REH cell (cell line): ENCODE measurements around a stretch of chr21.

DNA sequence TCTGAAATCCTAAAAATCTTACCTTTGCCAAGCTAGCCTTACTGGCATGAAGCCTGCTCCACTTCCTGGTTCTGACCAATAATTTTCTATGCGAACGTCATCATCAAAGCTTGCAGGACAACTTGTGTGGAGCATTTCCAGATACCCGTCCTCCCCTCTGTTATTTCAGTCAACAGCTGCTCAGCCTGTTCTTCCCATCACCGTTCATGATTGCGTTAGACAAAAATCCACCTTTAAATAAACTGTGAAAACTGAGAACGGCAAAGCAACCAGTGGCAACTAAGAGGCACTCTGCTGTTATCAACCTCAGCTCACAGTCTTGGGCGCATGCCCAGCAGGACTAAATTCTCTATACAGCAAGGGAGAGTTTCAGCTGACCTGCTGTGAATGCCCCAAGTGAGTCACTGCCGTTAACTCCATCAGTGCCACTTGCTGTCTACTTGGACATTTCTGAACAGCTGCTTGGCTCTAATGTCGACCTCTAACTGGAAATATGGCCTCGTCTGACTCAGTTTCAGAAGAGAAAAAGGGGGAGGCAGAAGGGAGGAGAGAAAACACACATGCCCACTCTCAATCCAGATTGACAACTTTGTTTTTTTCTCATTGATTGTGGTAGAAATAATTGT lies 207.5 kb upstream of the RUNX1 start:
- PRO-cap, result no peak

DNA sequence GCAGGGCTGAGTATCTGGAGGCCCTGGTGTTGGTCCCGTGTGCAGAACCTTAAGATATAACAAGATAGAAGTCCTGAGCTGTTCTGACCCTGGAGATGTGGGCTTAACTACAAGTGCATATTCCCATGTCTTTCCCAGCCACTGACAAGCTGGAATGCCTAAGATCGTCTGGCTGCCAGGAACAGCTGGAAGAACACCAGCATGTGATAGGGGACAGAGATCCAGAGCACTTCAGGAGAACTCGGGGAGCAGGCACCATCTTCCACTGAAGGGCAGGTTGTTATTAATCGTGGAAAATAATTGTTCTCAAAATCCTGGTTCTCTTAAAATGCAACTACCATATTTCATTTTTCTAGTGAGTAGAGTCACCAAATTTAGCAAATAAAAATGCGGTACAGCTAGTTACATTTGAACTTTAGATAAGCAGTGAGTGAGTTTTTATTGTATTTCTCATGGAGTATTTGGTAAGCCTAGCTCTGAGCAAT lies 420.0 kb upstream of the RUNX1 start:
- PRO-cap, result no peak

- PRO-cap, result no peak
Observed at GRCh38 chr21:36065524-36065869, 4.3 kb upstream of the CBR1 start.

- PRO-cap, result no peak
Observed at GRCh38 chr21:36075464-36075746, 5.6 kb downstream of the CBR1 start.

DNA sequence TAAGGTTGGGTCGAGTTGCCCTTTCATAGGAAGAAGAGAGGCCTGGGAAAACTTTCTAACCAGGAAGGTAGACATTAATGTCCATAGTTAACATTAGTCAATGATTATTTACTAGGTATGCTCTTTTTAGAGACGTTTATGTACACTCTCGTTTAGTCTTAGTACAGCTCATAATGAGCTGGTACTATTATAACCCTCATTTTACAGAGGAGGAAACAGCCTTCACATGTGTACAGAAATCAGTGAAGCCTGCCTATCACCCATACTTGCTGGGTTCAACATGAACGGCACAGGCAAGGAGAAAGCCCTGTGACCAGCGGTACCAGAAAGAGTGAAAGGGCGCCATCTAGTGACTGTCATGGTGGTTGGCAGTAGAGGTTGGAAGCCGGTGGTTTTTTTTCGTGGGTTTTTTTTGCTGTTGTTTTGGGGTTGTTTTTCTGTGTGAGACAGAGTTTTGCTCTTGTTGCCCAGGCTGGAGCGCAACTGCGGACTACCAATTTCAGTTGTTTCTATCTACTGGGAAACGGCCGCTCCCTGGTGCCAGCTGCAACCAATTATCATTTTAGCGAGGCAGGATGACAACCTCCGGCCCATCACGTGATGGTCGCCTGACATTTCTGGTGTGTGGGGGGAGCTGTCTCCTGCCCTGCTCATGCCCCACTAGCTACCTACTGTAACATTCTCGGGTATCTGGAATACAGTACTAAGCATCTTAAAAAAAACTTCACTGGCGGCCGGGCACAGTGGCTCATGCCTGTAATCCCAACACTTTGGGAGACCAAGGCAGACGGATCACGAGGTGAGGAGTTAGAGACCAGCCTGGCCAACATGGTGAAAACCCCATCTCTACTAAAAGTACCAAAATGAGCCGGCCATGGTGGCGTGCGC lies 22.0 kb upstream of the CBR3 start:
- PRO-cap, result bidirectional peak, plus-strand start at position 637 of the sequence, minus-strand start at position 492 of the sequence

GRCh38 chr21:36129945-36130583 lies 4.8 kb upstream of the CBR3 start:
- PRO-cap, result unidirectional peak, minus-strand start at chr21:36130263; unidirectional peak, minus-strand start at chr21:36130329

DNA sequence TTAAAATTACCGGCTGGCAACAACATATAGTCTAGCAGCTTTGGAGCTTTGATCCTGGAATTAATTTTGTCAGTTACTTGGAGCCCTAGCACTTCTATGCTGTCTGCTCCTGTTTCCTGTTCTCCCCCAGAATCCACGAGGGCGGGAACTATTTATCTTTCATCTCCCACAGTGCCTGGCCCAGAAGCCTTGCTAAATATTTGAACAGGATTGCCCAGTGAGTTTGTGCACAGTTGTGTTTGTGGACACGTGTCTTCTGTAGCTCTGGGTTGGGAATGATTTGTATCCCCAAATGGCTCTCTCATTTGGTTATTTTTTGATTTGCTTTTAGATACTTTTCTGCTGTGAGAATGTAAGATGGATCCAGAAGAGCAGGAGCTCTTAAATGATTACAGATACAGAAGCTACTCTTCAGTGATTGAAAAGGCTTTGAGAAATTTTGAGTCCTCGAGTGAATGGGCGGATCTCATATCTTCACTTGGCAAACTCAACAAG lies 7.8 kb downstream of the DOP1B start:
- PRO-cap, result no peak

GRCh38 chr21:36187066-36187534 lies 30.5 kb downstream of the DOP1B start:
- PRO-cap, result no peak

DNA sequence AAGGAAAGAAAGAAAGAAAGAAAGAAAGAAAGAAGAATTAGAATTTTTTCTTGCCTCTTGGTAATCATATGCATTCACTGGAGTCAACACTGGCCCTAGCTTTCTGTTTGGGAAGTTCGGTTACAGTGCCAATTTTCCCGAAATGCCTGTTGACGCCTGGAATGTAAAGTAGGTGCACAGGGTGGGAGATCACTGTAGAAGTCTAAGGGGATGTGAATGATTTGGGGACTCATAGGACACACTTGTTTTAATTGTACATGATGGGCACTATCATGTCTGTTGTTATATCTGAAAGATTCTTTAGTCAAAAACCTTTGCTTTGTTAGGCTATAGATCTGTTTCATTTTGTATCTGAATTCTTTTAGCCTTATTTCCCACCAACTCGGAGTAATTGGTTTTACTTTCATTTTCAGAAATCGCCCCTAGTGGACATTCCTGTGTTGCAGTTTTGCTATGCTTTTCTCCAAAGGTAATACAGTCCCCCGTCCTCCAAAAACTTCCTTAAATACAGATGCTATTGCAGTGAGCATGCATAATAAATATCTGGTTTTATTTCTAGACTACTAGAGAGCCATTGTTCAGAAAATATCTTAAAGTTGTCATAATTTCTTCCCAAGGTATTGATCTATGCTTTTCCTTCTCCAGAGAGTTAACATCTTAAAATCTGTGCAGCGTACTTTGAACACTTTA lies 59.6 kb upstream of the MORC3 start:
- PRO-cap, result bidirectional peak, plus-strand start at position 447 of the sequence, minus-strand start at position 393 of the sequence

GRCh38 chr21:36321488-36322206 lies 1.6 kb downstream of the MORC3 start:
- PRO-cap, result unidirectional peak, plus-strand start at chr21:36321772; unidirectional peak, minus-strand start at chr21:36321983

- PRO-cap, result no peak
Observed at GRCh38 chr21:36368922-36370192, 15.8 kb upstream of the CHAF1B start.

DNA sequence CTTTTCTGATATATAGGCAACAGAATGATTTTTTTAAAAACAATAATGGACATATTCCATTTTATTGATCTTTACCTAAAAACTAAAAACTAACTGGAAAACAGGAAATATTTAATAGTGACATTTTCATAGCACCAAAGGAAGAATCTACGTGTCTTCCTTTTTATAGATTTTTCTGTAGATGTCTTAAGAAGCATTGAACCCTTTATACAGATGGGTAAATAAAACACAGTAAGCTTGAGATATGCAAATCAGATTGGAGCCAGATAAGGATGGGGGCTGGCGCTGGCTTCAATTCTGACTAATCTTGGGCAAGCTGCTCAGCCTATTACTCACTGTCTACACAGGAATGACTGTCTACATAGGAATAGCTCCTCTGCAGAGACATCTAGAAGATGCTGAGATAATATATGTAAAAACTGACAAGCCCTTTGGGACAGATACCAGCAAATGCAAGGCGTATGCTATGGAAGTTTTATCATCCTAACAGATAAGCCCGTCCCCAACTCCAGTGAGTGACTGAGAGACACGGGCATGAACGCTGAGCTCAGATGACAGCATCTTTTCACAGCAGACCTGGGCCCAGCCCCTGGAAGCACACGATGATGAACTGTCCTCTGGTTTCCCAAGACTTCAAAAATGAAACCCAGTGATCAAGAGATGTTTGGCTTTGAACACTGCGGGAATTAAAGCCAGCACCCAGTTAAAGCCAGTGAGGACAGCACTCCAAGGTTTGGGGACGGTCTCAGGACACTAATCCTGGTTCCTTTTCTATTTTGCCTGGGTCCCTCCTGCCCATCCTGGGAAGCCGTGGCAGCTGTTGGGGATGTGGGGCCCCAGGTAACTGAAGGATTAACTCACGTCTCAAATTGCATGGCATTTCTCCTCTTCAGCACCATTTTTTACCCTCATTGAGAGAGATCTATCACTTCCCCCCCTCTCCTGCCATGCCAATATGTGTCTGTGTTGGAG lies 1.6 kb downstream of the CLDN14 start:
- PRO-cap, result no peak

- PRO-cap, result no peak
Observed at GRCh38 chr21:36481374-36482235, 1.7 kb upstream of the CLDN14 start.

DNA sequence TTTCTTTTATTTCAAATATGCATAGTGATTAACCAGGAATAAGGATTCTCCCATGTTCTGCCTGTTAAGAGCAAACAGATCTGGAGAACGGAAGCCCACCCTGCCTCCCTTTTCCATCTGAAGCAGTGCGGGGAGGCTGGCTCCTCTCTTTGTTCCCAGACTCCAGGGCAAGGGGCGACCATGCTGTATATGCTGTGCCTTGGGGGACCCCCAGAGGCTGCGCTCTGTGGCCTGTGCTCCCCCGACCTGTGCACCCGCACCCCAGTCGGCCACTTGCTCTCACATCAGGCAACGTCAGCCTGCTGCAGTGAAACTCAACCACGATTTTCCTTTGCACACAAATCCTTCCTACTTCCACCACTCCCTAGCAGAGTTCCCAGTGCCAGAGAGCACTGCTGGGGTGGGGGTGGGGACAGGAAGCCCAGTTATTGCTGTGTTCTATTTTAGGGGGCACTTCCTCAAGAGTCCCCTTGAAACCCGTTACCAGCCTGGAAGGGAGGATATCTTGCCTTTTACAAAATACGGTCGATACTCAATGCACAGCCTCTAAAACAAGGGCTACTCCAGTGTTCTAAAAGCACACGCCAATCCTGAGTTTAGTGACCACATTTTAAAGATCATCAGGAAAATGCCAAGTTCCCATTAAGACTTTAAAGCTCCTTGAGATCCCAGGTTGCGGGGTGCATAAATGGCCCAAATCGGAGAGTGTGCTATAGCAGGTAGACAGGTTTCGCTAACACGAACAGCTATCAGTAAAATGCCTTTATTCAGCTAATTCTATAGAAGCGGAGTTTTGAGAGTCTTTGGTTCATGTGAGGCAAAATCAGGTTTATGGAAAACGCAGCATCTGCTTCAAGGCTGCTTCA lies 52.6 kb downstream of the SIM2 start:
- PRO-cap, result no peak

DNA sequence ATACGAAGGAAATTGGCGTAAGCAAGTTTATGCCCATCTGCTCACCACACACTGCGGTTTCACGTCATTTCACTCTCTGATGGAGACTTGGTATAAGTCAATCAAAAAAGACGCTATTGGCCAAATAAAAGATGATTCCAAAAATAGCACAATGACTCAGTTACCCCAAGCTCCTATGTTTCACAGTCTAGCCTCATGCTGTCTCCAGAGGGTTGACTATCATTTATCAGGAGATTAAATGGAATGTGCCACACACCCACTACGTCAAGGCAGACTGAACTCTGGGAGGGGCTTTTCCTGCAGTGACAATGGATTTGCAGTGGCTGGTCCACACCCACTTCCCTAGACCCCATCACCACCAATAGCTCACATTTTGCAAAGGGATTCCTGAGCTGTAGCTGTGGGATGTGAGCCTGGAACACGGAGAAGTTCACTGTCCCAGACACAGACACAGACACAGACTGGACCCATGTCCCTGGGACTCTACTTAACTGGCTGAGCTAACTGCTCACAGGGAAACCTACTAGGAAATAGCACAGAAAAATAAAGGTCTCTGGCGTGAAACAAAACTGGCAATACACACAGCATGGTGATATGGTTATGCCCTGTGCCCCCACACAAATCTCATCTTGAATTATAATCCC lies 77.1 kb downstream of the HLCS start:
- PRO-cap, result no peak

DNA sequence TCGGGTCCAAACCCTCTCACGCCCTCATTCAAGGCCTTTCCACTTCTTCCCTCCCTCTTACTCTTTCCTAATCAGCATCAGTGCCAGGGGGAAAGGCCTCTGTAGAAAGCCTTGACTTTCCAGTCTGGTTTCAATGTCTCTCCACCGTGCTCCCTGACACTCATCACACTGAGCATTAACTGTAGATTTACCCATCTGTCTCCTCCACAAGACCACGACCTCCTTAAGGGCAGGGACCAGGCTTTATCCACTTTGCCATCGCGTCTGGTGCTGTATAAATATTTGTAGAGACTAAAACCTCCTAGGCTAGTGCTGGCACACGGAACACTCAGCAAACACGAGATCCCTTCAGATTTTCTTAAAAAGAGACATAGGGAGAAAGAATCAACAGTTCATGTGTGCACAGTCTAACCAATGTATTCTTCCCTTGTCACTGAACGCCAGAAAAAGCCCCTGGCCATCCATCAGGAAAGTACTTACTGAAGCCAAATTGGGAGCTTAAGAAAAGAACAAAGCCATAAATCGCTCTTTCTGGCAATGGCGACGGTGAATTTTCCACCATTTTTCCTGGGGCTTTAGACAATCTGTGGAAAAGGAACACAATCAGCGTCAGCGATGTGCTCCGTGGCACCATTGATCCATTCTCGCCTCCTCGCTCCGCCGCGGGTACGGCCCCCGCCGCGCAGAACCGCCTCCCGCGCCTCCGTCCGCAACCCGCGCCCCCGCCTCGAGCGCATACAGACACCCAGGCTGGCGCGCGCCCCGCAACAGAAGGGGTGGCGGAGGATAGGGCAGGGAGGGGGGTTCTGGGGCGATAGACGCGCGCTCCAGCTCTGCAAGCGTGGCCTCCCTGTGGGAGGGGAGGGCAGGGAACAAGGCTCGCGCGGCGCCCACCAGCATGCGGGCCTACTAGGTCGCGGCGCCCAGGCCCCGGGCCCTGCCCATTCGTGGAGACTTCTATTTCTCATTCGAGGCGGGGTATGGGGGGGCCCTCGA lies 619 bp downstream of the PIGP start:
- PRO-cap, result bidirectional peak, plus-strand start at position 77 of the sequence, minus-strand start at position 118 of the sequence; bidirectional peak, plus-strand start at position 207 of the sequence, minus-strand start at position 177 of the sequence; bidirectional peak, plus-strand start at position 528 of the sequence, minus-strand start at position 451 of the sequence; bidirectional peak, plus-strand start at position 843 of the sequence, minus-strand start at position 741 of the sequence

DNA sequence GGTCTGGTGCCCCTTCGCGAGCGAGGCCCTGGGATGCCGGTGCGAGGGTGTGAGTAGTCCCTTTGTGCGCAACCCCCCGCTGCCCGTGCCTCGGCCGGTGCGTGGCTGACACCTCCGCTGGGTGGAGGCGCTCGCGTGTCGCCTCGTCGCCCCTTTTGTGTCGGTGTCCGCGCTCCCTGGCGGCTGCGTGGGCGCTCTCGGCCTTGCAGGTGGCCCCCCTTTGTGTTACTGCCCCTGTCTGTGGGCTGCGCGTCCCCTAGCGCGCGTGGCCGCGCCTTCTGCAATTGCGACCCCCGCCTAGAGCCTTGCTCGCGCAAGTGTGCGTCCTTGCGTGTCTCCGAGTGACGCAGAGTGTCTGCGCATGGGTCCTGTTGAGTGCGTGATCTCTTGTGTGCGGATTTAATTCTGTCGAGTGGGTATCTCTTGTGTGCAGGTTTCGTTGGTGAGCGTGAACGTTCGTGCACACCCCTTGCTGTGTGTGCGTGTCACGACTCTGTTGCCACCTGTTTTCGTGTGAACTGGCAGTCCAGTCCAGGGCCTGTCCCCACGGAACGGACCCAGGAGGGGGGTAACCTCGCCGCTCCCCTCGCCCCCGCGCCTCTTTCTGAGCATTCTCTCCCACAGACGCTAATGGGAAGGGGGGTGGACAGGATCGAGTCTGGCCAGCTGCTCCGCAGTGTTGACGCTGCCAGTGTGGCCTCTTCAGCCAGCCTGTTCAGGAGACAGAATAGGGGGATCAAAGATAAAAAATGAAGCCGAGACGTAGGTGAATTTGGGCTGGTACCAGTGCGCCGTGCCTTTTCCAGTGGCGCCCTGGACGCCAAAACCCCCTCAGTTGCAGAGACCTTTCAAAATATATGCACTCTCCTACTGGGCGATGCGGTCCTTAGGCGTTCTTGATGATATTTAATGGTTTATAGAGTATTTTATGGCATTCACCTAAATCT lies 820 bp downstream of the TTC3 start:
- PRO-cap, result bidirectional peak, plus-strand start at position 420 of the sequence, minus-strand start at position 319 of the sequence; unidirectional peak, minus-strand start at position 827 of the sequence

- PRO-cap, result no peak
Observed at GRCh38 chr21:37083585-37084423, 10.8 kb downstream of the TTC3 start.

DNA sequence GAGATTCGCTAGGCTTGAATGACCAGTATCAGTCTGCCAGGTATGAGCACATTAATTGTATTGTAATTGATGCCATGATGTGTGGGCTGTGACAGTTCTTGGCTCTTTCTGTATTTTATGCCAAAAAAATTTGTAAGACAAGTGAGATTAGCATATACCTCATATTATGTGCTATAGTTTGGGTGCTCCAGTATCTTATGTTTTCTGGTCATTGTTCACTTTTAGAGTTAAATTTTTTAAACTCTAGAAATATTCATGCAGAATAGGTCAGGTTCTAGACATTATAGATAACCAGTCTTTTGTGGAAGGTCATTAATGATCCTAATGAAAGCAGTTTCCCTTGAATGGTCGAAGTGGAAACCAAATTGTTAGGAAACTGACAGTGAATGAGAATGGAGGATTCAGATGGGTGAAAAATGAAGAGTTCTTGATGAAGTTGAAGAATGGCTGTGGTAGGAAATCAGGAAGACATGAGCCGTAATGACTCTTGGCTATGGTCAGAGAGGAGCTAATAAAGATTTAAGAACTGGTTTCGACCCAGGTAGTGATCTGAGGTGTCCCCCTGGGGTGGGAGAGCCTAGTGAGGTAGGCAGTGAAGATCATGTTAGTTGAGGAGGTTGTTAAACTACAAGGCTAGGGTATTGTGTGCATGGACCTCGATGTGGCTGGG lies 12.2 kb downstream of the TTC3 start:
- PRO-cap, result no peak

GRCh38 chr21:37267811-37268390 lies 767 bp upstream of the VPS26C start:
- PRO-cap, result bidirectional peak, plus-strand start at chr21:37268018, minus-strand start at chr21:37268127